ENCODE measurements around a stretch of chr14.

DNA sequence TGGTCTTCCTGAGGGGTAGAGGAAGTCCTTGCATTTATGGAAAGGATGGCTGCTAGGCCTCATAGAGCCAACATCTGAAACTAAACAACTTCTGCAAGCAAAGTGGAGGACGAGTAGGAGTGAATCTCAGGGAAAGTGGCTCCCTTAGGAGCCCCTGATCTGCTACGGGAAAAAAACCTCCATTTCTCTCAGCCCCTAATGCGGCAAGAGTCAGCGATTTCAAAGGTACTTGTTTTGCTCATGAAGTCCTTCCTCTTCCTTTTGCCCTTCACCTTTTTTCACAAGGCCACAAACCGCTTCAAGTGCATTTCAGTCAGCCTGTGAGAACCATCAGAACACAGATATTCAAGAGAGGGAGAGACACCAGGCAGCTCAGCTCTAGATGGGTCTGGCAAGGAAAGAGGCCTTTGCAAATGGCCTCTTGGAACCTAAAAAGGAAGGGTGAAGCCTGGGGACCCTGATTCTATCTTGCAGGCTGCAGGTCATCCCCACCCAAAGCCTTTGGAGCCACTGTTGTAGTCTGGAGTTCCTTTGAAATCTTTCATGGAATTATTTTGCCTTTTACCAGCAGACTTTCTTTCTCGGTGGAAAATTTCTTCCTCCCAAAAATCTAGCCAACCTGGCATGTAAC lies 144.9 kb downstream of the SAMD4A start:
- RRBS: no CpG with 5 or more reads among the region's 6 CpGs

- RRBS: no CpG with 5 or more reads among the region's 8 CpGs
These were observed 145.0 kb downstream of the GCH1 start for GRCh38 chr14:54757573-54758136.

GRCh38 chr14:54783801-54784579 lies 118.6 kb downstream of the GCH1 start:
- RRBS: no CpG with 5 or more reads among the region's 12 CpGs

DNA sequence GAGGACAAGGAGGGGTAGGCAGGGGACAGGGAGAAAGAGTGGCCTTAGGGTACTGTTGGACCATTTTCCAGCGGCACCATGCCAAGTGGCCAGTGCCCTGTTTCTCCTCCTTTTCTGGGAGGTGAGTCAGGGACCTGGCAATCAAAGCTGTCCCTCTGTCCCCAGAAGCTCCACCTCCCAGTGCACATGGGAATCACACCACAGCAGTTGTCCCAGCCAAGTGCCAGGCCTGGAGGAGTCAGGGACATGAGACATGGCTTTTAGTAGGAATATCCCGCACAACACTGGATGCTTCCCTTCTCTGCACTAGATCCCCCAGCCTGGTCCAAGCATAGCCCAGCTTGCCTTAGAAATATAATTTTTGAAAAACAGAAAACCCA lies 117.9 kb downstream of the GCH1 start:
- RRBS: no CpG with 5 or more reads among the region's 2 CpGs

DNA sequence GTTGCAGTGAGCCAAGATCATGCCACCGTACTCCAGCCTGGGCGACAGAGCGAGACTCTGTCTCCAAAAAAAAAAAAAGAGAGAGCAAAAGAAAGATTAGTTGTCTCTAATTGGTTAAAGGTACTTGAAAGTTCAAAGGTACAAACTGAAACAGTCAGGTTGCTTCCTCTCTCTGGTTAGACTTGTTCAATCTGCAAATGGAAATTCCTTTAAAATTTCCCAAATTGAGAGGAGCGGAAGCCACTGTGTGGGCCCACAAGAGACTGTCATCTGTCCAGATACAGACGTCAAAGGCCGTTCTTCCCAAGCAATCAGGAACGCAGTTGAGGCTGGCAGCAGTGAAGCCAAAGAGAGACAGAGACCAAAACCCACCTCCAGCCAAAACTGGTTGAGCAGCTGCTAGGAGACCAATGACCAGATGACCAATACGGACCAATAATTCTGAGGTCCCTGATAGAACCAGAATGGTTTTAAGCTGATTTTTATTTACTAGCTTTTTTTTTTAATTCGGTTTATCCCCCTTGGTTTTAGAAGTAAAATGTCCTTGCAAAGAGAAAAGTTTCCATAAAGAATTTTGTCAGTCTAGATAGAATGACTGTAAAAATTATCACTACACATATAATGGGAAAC lies 63.5 kb downstream of the GCH1 start:
- RRBS: no CpG with 5 or more reads among the region's 9 CpGs

- RRBS: no CpG with 5 or more reads among the region's 30 CpGs
These were observed 32.2 kb downstream of the GCH1 start for GRCh38 chr14:54870110-54871184.

GRCh38 chr14:55126749-55127725 lies 2.0 kb upstream of the LGALS3 start:
- RRBS: no CpG with 5 or more reads among the region's 10 CpGs

DNA sequence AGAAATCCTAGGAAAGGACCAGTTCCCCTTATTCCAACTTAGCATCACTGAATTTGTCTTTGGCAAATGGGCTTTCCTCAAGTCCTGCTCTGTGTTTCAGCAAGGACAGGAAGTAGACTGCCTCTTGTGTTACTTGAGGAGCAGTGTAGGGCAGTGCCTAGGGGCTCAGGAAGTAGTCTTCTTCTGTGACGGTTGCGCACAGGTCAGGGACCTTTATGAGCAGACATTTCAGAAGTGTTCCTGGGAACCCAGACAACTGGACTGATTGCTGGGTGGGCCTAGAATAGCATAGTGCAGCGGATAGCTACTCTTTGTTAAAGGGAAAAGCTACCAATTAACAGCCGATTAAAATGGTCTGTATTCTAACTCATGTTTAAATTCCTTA lies 2.8 kb downstream of the LGALS3 start:
- RRBS: no CpG with 5 or more reads among the region's 4 CpGs

DNA sequence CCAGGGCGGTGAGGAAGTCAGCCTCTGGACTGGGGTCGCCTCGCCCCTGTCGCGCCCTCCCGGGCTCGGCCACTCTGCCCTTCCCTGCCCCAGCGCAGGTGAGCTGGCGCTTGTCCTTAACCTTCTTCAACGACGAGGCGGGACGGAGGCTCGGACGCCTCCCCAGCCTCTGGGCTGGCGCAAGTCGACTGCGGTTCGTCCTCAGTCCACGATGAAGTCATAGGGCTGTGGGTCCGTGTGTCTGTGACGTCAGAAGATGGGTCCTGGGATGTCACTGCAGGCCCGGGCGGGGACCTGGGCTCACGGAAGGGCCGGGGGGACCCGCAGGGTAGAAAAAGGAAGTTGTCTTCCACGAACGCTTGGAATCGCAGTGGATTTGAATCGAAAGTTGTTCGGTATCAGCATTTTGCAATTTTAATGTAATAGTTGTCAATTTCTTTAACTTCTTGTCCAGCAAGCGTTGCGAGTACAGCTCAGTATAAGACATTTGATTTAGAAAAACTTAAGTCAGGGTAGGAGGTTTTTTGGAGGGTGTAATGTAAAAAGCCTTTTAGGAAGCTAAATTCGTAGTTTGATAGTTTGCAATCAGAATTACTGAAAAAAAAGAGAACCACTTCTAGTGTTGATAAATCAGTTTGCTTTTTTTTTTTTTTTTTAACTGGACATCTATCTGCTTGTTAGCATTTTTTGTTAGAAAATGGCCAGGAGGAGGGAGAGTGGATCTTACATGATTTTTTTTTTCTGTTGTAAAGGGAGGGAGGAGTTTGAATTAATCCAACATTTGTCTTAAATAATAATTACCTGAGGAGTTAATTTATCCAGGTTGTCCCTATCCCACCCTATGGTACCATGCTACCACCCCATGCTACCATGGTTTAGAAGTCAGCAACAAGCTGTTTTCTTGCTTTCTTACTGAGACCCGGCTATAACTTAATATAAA lies 936 bp downstream of the FBXO34 start:
- RRBS: 6% methylated on average over 6 of the region's 36 CpGs

DNA sequence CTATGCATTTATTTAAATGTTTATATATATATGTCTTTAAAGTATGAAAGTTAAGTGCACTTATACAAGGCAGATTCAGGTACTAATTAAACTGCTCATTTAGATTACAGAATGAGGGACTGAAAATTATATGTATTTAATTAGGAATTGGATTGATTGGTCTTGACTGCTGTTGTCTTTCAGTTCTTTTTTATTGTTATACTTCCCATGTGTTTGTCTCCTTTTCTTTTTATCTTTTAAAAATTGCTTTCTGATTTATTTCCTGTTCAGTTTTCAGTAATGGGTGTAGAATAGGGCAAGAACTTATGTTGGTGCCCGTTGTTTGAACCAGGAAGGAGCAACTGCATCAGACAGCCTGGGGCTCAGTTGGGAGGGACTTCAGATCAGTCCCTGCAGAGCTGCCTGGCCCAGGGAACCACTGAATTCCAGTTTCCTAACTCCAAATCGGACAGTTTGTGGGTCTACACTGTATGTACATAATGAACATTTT lies 64.8 kb downstream of the FBXO34 start:
- RRBS: no CpG with 5 or more reads among the region's 2 CpGs

DNA sequence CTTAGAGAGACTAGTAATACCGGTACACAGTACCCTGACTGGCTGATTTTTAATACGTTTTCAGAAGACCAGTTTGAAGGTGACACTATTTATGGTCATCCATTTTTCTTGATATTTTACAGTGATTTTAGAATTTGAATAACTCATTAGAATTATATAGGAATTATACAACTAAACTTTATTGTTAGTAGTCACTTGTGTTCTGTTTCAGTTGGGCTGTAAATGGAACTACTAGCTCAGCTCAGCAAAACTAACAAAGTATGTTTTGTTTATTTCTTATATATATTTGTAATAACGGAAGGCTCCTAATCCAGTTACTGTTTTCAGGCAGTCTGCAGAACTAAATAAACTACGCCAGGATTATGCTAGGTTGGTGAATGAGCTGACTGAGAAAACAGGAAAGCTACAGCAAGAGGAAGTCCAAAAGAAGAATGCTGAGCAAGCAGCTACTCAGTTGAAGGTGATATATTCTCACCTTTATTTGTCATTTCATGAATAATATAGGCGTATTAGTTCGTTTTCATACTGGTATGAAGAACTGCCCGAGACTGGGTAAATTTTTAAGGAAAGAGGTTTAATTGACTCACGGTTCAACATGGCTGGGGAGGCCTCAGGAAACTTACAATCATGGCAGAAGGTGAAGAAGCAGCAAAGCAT lies 54.3 kb downstream of the KTN1 start:
- RRBS: no CpG with 5 or more reads among the region's 8 CpGs

GRCh38 chr14:55646879-55647256 lies 66.9 kb downstream of the KTN1 start:
- RRBS: no CpG with 5 or more reads among the region's 2 CpGs

DNA sequence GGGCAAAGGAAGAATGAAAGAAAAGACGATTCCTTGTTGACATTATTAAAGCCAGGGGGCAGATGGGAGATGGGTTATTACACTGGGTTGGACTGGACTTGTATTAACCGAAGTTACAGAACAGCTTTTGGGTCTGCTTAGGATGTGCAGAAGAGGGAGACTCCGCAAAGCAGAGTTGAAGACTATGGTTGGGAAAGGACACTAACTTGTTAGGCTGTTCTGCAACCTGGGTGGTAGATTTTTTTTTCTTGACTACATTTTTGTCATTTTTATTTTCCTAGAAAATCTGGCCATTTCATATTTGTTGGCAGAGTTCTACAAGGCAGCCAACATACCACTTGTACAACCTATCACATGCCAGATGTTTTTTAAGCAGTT lies 107.1 kb downstream of the KTN1 start:
- RRBS: no CpG with 5 or more reads among the region's 3 CpGs

DNA sequence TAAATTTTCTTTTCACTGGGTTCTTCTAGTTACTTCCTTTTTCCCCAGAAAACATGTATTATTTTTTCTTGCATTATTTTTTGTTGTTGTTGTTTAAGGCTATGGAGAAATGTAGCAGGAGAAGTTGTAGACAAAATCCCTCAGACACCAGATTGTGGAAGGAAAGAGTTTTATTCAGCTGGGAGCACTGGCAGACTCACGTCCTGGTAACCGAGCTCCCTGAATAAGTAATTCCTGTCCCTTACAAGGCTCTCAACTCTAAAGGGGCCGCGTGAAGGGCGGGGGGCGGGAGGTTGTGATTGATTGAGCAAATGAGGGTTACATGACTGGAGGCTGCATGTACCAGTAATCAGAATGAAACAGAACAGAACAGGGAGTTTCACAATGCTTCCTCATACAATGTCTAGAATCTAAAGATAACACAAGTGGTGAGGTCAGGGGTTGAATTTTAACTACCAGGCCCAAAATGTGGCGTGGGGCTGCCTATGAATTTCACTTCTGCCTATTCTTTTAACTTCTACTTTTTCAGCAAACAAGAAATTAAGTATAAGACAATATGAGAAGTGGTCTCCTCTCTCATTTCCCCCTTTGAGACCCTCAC lies 239.5 kb downstream of the KTN1 start:
- RRBS: no CpG with 5 or more reads among the region's 7 CpGs

DNA sequence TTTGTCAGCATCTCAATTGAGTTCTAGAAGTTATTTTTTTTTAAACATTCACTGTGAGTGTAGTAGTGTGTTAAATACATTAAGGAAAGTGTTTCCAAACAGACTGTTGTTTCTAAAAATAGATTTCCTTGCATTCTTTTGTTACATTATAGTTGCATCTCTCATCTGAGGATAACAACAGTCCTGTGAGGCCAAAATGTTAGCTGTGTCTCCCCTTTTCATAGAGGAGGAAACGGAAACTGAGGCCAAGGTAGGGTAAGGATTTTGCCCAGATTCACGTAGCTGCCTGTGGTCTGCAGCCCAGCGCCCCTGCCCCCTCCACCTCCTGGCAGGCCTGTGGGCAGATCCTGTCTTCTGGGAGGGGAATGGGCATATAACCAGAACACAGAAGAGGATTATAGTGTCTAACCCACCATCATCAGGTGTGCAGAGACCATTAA lies 98.8 kb downstream of the PELI2 start:
- RRBS: no CpG with 5 or more reads among the region's 3 CpGs

GRCh38 chr14:56225413-56226106 lies 107.3 kb downstream of the PELI2 start:
- RRBS: no CpG with 5 or more reads among the region's 7 CpGs

- RRBS: no CpG with 5 or more reads among the region's 10 CpGs
These were observed 111.6 kb downstream of the PELI2 start for GRCh38 chr14:56229611-56230379.